Parietal lobe (tissue), 2 donors: ENCODE measurements around the gene PCDH18.

DNA sequence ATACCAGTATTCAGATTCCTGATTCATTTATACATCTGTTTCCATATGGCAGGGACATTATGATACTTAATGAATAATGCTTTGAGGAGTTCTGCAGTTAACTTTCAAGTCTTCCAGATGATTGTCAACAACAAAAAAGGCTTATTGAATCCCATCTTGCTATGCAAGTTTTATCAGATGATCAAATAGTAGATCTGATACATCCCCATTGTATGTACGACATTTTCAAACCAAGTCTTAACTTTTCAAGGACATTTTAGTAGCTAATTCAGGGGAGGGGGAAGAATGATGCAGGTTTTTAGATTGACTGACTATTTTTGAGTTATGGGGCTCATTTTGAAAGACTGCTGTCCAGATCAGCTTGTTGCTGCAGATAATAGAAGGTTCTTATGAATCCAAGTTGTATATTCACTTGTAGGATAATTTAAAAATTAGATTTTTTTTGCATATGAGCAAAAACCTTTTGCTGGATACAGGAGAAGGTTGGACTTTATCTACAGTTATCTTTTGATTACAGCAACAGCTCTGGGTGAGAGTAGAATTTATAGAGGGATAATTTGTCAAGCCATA is 64.3 kb downstream of the JADE1 start:
- RAMPAGE, long total RNA, result no peak

- RAMPAGE, long total RNA, result no peak
Observed at GRCh38 chr4:129076186-129076916, 17.0 kb downstream of the SCLT1 start.

- RAMPAGE, long total RNA, result no peak
Observed at GRCh38 chr4:130013682-130014191, 917.8 kb downstream of the C4orf33 start.

- RAMPAGE, long total RNA, result no peak
Observed at GRCh38 chr4:130225082-130225509, 1129.1 kb downstream of the C4orf33 start.

GRCh38 chr4:131596936-131597252 is 1552.2 kb upstream of the PCDH10 start:
- RAMPAGE, long total RNA, result no peak

DNA sequence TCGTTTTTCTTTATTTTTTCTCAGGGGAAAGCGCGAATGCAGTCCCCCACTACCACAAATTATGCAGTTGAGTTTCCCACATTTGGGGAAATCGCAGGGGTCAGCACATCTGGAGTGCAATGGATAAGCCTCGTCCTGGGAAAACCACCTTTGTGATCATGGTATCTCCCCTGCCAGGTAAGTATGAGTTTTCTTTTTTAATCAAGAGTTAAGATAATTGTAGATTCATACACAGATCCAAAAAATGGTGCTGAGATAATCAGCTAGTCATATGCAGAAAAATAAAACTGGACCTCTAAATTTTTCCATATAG is 1536.4 kb downstream of the PCDH18 start:
- RAMPAGE, long total RNA, result no peak

- RAMPAGE, long total RNA, result no peak
Observed at GRCh38 chr4:137359829-137360203, 172.5 kb downstream of the PCDH18 start.

- RAMPAGE, long total RNA, result no peak
Observed at GRCh38 chr4:137532117-137532868, at the start of gene PCDH18. Gene PCDH18 (minus strand): TSS chr4:137532494.

DNA sequence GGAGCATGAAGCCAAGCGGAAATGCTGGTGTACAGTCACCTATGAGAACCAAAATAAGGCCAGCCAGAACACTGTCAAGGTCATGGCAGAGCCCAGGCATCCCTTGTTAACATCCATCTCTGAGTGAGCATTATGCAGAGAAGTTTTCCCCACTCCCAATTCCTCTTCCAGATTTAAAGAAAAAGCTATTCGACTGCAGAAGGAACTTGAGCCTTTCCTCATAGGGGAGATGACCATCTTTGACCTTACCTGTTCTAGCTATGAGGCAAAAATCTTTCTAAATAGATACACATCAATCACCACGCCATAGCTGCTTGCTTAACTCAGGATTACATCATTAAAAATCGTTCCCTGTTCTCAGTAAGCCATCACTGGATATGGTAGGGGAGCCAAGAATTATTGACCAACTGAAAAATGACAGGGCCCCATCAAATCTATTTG is 75.8 kb upstream of the NOCT start:
- RAMPAGE, long total RNA, result no peak

GRCh38 chr4:139007488-139007804 is 8.1 kb upstream of the NOCT start:
- RAMPAGE, long total RNA, result no peak

- RAMPAGE, long total RNA, result no peak
Observed at GRCh38 chr4:139099163-139099837, 77.7 kb downstream of the ELF2 start.

DNA sequence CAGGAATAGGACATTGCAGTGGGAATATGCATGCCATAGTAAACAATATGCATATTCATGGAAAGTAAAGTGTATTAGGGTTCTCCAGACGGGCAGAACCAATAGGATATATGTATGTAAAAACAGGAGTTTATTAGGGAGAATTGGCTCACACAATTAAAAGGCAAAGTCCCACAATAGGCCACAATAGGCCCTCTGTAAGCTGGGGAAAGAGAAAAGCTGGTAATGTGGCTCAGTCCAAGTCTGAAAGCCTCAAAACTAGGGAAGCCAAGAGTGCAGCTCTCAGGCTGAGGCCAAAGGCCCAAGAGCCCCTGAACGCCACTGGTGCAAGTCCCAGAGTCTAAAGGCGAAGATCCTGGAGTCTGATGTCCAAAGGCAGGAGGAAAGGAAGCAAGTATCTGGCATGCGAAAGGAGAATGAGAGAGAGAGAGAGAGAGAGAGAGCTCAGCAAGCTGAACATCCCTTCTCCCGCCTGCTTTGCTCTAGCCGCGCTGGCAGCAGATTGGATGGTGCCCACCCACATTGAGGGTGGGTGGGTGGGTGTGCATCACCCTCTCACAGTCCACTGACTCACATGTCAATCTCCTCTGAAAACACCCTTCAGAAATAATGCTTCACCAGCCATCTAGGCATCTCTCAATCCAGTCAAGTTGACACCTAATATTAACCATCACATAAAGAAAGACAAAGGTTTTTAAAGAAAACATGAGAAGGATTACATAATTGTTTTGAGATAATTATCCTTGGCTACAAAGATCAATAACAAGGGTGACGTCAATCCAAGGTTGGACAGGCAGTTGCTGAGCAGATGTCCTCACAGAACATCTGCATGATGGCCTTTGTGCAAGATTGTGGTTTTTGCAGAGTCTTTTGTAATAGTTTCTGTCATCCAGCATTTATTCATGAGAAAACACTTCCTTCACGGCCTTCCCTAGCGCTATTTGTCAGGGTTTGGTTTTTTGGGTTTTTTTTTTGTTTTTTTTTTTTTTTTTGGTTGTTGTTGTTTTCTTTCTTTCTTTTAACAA is 31.0 kb upstream of the ELF2 start:
- RAMPAGE, long total RNA, result no peak

DNA sequence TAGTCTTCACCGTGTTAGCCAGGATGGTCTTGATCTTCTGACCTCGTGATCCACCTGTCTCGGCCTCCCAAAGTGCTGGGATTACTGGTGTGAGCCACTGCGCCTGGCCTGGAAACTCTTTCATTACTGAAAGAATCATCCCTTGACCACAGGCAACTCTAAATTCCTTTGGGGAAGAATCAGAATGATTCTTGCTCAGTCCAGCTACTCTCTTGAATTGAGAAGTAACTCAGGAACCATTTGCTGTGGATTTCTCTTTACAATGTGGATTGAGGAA is 6.0 kb upstream of the MGARP start:
- RAMPAGE, long total RNA, result no peak

- RAMPAGE, long total RNA, result no peak
Observed at GRCh38 chr4:139736355-139736714, 70.7 kb downstream of the MGST2 start.

GRCh38 chr4:139802166-139802937 is 136.7 kb downstream of the MGST2 start:
- RAMPAGE, long total RNA, result no peak

- RAMPAGE, long total RNA, result no peak
Observed at GRCh38 chr4:139865486-139866165, 200.0 kb downstream of the MGST2 start.

- RAMPAGE, long total RNA, result no peak
Observed at GRCh38 chr4:139989220-139990041, 164.6 kb downstream of the MAML3 start.

DNA sequence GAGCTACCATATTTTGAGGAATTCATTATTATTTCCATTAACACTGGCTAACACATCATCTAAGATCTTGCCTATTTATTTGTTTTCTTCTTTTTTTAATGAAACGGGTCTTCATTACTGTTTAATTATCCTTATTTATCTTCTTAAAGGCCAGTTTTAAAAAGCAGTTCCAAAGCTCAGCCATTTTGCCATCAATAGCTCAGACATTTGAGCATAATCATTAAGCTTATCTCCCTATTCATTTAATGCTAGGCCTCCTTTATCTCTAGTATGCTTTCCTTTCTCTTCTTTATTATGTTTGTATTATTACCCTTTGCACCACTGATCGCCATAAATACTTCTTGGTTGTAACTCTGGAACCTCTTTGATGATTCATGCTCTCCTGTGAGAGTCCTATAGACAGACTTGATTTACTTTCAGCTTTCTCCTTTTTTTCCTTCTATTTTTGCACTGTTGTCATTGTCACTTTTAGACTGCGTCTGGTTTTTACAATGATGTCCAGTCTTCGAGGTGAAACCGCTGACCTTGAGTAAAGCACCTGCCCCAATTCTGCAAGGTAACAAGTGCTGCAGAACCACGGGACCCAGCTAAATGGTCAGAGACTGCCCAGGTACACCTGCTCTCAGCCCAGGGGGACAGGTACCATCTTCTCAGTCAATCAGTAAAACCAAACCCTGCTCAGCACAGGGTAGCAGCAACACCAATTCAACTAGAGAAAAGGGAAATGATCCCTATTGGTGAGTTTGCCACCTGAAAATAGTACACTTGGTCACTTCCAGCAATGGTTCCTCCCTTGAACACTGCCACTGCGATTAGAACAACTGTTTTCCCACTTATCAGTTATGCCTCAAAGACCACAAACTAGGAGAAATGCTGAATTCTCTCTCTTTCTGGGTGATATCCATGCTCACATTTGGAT is 125.2 kb downstream of the MAML3 start:
- RAMPAGE, long total RNA, result no peak

GRCh38 chr4:140049893-140050347 is 104.1 kb downstream of the MAML3 start:
- RAMPAGE, long total RNA, result no peak

GRCh38 chr4:140426469-140427523 is 652 bp downstream of the CLGN start:
- RAMPAGE, long total RNA, result no peak